Camera-type eye (tissue), 1 donor: ENCODE data around the genes ATP5MG, TMEM25 and DDX6.

DNA sequence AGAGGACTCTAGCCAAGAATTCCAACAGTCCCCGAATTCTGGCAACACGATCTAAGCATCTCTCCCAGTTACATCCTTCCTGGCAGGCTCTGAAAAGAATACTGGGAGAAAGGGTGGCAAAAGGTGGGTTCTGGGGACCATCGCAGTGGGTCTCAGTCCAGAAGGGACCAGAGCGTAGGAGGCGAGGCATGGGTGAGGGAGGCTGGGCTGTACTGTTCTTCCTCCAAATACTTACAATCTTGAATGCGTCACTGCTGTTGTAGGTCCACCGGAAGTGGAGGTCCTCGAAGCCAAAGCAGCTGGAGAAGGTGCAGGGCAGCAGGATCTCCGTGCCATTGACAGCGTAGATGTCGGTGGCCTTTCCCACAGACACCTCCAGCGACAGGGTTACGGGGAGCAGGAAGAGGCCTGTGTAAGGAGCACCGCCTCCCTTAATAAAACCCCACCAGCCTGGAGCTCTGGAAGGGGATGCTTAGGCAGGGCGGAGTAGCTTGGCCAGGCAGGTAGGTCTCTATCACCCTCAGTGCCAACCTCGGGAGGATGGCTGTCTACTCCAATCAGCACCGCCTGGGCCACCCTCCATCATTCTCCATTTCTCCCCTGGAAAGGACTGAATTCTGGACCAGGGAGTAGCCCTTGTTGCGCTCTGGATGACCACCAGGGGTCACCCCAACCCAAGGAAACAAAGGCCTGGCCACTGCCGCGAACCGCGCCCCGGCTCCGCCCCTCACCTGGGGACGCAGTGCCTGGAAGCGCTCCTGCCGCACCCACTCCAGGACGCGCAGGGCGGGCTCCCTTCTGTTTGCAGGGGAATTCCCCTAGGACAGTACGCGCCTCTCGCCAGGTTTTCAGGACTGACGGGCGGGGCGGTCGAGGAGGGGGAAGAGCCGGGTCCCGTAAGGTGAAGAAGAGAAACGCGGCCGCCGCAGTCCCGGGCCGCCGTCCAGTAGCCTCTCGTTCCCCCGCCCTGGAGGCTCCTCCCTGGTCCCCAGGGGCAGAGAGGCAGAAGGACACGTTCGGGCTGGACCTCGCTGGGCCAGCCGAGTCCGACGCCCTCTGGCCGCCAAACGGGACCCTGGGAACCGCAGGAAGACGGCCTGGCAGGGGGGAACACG, 7.4 kb downstream of the SCN4B start:
- RAMPAGE, long total RNA: no peak

- RAMPAGE, long total RNA: no peak
These were observed 1.2 kb downstream of the SCN2B start for GRCh38 chr11:118174876-118175964.

GRCh38 chr11:118227835-118228534, 3.2 kb upstream of the JAML start:
- RAMPAGE, long total RNA: no peak

GRCh38 chr11:118343122-118343679, 696 bp upstream of the CD3D start:
- RAMPAGE, long total RNA: no peak

- RAMPAGE, long total RNA: start-site peak on the plus strand at chr11:118401601-118401646, 2,894 reads
These were observed at the start of gene ATP5MG for GRCh38 chr11:118400948-118402118. TSS of gene ATP5MG (plus strand) at chr11:118401606.

DNA sequence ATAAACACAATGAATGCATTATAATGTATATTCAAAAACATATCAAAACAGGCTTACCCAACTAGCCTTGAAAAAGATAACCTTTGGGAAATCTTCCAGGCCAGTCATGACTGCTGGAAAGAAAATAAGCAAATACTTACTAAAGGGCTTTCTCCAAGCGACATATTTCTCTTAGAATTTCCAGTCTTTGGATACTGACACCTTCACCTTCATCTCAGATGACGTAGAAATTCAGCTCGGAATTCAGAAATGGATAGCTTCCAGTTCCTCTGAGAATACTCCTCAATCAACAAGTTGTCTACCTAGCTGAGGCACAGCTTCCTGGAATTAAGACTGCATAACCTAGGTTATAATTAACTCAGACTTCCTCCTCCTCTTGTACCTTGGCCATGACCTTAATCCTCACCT, 17.2 kb downstream of the ATP5MG start:
- RAMPAGE, long total RNA: no peak

GRCh38 chr11:118473250-118474351, 37.3 kb downstream of the KMT2A start:
- RAMPAGE, long total RNA: no peak

GRCh38 chr11:118530008-118530813, 781 bp upstream of the TMEM25 start:
- RAMPAGE, long total RNA: no peak

- RAMPAGE, long total RNA: no peak
These were observed at the start of gene TMEM25 for GRCh38 chr11:118530814-118531443. TSS of gene TMEM25 (plus strand) at chr11:118531192.

- RAMPAGE, long total RNA: no peak
These were observed 564 bp upstream of the ARCN1 start for GRCh38 chr11:118571549-118572140.

GRCh38 chr11:118572569-118573525, 638 bp downstream of the ARCN1 start:
- RAMPAGE, long total RNA: no peak

DNA sequence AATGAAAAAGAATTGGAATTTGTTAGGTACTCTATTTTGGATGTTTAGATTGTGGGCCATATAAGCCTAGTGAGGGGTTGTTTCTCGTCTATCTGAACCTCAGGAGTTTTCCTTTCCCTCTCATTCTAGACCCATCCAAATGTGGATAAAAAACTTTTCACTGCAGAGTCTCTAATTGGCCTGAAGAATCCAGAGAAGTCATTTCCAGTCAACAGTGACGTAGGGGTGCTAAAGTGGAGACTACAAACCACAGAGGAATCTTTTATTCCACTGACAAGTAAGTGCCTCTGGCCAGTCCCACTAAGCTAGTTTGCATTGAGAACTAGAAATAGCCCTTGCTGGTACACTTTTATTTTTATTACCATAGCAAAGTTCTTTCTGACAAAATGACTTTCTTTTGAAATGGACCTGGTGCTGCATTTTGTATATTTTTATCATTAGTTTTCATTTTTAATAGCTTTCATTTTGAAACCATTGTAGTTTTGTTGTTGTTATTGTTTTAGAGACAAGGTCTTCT, 14.8 kb upstream of the PHLDB1 start:
- RAMPAGE, long total RNA: no peak

- RAMPAGE, long total RNA: no peak
These were observed 10.4 kb upstream of the TREH start for GRCh38 chr11:118689460-118690590.

- RAMPAGE, long total RNA: no peak
These were observed 39.7 kb upstream of the TREH start for GRCh38 chr11:118719032-118719761.

- RAMPAGE, long total RNA: no peak
These were observed 50.4 kb upstream of the TREH start for GRCh38 chr11:118729688-118730446.

- RAMPAGE, long total RNA: no peak
These were observed 28.3 kb downstream of the DDX6 start for GRCh38 chr11:118762616-118763019.

DNA sequence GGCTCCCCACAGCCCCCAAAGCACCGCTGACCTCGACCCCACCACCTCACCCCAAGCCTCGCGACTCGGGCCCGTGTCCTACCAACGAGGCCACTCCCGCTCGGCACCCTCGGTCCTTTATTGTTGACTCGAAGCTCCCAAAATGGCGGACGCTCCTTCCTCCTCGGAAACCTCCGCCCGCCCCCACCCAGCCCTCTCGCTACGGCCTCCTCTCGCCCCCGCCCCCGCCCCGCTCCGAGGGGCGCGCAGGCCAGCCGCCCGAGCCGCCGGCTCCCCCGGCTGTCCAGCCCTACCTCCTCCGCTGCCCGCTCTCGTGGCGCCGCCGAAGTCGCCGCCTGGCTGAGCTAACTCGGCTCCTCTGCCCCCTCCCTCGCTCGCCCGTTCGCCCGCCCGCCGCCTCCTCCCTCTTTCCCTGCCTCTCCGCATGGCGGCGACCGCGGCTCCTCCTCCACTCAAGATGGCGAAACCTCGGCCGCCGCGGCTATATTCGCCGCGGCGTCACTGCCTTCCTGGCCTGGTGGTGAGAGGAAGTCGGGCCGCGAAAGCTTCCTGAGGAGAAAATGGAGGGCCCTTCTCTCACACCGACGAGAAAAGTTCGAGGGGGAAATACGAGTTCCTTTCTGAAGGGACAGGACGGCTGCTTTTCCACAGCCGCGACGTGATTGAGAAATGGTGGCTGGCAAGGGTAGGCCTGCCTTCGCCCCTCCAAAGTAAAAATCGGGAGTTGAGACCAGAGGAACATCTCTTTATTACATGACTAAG, at the start of gene DDX6:
Gene DDX6 (minus strand): TSS at position 360 of the 762 bp plus-strand sequence.
- RAMPAGE, long total RNA: start-site peak on the minus strand centred at position 147 of the sequence, 44 bp wide, 275 reads; start-site peak on the minus strand centred at position 332 of the sequence, 39 bp wide, 593 reads

DNA sequence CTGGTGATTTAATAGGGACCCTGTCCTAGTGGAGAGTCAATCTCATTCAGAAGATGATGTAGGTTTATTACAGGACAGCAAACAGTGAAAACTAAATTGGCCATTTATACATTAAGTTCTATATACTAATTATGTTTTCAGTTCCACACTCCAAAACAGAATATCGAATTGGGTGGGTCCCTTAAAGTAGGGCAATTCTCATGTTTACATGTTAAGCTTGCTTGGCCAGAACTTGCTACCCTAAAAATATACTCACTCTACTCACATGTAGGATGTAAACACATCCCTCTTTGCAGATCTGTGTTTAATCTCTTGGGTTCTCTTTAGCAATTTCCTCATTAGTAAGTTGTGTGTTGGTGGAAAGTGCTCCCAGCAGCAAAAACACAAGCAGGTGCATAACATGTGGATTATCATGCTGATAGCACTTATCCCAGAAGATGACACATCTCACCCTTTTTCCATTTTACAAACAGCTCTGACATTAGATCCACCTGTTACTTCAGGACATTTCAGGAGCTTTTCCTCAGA, 22.6 kb upstream of the DDX6 start:
- RAMPAGE, long total RNA: no peak

DNA sequence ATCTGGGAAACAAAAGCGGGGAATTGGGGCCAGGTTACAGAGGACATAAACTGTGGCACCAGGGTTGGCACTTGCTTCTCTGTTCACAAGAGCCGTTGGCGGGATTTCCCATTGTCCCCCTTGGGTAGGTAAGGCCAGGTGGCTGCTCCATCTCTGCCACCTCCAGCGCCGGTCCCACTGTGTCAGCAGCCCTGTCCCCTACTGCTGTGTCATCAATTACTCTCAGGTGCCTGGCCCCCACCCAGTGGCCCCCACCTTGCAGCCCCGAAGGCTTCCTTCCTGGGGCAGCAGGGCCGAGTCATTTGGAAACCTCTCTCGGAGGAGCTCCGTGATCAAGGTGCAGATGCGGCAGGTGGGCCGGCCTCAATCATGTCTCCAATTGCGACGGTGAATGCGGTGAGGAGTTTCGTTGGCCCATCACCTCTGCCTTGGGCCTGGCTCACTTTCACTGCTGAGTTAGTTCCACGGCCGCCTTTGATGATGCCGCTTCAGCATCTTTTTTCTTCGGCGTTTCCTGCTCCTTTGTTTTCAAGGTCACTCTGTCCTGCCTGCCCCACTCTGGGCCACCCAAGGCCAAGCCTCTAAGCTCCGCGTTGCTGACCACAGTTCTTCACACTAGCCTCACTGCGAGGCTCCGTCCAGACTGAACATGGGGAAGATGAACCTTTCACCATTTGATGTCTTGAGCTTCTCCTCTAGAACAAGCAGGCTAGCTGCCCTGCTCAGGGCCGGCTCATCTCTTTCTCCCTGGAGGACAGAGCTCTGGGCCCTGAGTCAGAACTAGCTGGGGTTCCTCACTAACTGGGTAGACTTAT, 11.2 kb upstream of the CXCR5 start:
- RAMPAGE, long total RNA: no peak

GRCh38 chr11:118909860-118910390, 15.8 kb downstream of the BCL9L start:
- RAMPAGE, long total RNA: no peak